Mesangial cell (primary cell): Measurements from ENCODE around the gene ADSL.

DNA sequence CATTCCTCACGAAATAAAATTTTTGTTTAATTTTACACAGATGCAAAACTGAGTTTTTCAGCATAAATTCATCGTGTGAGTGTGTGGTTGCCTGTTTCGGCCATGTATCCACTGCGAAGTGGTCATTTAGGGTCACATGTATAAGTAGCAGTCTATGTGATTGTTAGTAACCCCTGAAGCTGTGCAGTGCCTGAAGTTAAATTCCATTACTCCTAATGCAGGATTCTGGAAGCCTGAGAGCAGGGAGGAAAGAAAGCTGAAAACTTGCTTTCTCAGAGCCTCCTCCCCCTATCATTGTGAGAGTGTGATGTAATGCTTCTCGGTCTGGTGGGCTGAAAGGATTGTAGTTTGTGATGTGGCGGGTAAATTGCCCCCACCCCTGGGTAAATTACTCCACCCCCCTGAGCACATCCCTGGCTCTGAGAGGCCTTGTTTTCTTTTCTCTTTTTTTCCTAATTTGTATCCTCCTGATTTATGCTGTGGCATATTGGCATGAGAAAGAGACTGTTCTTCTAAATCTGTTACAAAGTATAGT, 1.3 kb downstream of the TNRC6B start:
- RAMPAGE, long total RNA = no peak

DNA sequence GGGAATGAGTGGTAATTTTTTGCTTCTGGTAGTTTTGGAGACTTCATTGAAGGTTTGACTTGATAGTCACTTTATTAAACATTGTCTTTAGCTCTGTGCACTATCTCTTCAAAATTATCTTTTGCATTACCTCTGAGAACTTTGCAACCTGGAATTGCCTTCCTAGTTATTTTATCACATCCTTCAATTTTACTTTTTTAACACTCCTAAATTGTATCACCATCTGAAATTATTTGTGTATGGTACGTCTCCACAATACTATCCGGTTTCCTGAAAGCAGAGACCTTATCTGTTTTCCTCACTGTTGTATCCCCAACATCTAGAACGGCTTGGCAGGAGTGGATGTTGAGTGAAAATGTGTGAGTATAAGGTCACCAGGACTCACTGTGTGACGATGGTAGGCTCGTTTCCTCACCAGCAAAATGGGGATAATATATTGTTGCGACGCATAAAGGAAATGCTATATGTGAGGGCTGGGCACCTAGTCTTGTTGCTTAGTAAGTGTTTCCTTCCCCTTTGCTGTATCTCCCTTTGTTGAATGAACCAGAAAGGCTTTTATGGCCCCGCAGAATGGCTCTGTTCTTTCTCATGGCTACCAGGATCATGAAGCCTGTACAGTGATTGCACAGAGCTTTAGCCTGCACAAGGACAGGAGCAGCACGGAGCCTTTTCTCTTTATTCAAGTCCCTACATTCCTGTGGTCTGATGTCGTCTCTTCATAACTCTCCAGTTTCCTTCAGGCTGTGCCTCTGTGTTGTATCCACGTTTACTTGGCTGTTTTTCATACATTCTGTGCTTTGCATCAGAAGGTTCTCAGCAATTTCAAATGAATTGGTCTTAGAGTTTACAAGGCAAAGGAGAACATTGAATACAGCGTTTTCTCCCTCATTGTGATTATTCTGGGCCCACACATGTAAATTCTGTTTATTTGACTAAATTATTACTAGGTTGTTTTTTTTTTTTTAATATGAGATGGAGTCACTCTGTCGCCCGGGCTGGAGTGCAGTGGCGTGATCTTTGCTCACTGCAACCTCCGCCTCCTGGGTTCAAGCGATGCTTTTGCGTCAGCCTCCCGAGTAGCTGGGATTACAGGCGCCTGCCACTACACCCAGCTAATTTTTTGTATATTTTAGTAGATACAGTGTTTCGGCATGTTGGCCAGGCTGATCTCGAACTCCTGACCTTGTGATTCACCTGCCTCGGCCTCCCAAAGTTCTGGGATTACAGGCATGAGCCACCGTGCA, 5.4 kb downstream of the TNRC6B start:
- RAMPAGE, long total RNA = no peak

- RAMPAGE, long total RNA = no peak
Measured at GRCh38 chr22:40185507-40186294, 8.0 kb downstream of the TNRC6B start.

GRCh38 chr22:40194167-40194541, 16.4 kb downstream of the TNRC6B start:
- RAMPAGE, long total RNA = no peak

- RAMPAGE, long total RNA = start-site peak on the minus strand at chr22:40346443-40346461, 17 reads; start-site peak on the plus strand at chr22:40346518-40346551, 667 reads
Measured at GRCh38 chr22:40346145-40347058, at the start of gene ADSL. TSS of gene ADSL (plus strand) at chr22:40346500.

DNA sequence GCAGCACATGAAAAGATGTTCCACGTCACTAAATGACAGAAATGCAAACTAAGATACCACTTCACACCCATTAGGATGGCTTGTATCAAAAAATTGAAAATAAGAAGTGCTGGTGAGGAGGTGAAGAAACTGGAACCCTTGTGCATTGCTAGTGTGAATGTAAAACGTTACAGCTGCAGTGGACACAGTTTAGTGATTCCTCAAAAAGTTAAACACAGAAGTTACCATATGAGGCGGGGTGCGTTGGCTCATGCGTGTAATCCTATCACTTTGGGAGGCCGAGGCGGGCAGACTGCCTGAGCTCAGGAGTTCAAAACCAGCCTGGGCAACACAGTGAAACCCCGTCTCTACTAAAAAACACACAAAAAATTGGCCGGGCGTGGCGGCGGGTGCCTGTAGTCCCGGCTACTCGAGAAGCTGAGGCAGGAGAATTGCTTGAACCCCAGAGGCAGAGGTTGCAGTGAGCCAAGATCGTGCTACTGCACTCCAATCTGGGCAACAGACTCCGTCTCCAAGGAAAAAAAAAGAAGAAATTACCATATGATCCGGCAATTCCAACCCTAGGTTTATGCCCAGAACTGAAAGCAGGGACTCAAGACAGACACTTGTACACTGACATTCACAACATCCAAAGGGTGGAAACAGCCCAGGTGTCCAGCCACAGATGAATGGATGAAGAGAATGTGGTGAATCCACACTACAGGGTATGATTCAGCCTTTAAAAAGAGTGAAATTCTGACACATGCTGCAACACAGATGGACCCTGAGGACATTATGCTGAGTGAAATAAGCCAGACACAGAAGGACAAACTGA, 43.6 kb downstream of the SGSM3 start:
- RAMPAGE, long total RNA = no peak

DNA sequence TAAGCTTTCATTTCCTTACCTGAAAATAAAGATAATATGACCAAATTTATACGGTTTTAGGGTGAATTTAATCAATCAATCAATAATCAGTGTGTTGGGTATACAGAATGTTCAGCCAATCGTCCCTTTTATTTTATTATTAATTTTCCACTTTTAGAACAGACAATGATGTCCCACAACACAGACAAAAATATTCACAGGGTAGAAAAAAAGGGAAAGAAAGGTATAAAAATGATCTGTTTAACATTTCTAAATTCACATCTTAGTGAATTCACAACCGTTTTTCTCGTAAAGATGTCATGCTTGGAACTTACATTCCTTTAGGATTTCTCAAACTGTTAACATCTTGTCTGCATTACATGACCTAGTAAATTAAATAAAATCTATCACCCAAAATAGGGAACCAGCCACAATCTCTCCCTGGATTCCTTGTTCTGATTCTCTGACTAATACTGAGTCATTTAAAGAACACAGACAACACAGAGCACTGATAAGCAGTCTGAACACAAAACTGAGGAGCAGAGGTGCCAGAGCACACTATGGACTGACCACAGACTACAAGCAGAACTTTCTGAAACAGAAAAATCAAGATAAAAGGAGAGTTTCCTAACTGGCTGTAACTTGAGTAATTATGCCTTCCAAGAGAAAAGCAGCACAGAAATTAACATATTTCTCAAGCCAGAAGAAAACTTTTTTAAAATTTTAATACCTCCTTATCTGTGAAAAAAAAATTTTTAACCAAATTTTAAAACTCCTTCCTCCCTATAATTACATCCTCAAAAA, 128.7 kb downstream of the SGSM3 start:
- RAMPAGE, long total RNA = no peak

GRCh38 chr22:40552093-40552344, 84.5 kb downstream of the MRTFA start:
- RAMPAGE, long total RNA = no peak

- RAMPAGE, long total RNA = no peak
Measured at GRCh38 chr22:40651581-40652406, 15.3 kb upstream of the MRTFA start.

- RAMPAGE, long total RNA = no peak
Measured at GRCh38 chr22:40674386-40674742, 4.9 kb upstream of the MCHR1 start.

GRCh38 chr22:40684586-40685235, 5.4 kb downstream of the MCHR1 start:
- RAMPAGE, long total RNA = no peak

- RAMPAGE, long total RNA = no peak
Measured at GRCh38 chr22:40835345-40835716, 16.2 kb upstream of the SLC25A17 start.

DNA sequence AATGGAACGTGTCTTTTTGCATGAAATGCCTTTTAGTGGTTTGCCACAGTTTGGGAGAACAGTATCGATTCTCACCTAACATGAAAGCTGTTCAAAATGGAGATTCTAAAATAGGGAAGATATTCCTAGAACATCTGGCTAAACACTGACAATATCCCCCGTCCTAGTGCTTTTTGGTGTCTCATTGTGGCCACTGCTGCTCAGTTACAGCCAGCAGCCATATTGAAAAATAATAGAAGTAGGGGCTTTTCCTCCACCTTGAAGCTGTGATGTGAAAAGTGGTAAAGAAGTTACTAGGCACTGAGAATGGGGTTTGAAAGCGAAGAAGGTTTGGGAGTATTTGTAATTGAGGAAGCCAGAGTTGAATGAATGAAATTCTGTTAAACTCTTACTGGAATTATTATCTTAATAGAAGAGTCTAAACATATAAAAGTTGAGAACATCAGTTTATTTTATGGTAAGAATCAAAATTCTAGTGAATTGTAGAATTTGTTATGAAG, 1.1 kb downstream of the RBX1 start:
- RAMPAGE, long total RNA = no peak

DNA sequence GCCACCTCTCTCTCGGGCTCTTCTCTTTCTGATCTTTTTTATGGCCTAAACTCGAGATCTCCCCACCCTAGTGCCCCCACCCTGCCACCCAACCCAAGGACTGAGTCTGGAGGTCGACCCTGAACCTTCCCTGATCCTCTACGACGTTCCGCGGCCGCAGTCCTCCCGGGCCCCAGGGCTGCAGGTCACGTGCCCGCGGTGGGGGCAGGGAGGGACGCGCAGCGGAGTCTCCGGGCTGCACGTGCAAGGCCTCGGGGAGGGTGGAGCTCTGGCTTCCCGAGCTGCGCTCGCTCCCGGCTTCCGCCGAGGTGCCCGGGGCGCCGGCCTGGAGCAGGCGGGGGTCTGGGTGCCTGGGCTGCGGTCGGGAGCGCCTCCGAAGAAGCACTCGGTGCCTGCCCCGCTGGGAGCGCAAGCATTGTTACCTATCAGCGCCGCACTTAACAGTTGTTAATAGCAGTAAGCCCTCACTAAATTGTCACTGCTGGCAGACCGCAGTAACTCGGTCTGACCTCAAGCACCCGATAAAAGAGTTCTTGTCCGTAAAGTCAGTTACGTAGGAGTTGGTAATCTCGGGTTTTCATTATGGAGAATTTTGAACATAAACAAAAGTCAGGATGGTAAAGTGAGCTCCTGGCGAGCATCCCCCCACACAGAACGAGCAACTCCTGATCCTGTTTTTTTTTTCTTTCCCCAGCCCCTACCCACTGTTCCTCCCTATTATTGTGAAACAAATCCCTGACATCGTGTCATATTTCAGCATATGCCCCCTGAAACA, 69.8 kb upstream of the EP300 start:
- RAMPAGE, long total RNA = no peak

DNA sequence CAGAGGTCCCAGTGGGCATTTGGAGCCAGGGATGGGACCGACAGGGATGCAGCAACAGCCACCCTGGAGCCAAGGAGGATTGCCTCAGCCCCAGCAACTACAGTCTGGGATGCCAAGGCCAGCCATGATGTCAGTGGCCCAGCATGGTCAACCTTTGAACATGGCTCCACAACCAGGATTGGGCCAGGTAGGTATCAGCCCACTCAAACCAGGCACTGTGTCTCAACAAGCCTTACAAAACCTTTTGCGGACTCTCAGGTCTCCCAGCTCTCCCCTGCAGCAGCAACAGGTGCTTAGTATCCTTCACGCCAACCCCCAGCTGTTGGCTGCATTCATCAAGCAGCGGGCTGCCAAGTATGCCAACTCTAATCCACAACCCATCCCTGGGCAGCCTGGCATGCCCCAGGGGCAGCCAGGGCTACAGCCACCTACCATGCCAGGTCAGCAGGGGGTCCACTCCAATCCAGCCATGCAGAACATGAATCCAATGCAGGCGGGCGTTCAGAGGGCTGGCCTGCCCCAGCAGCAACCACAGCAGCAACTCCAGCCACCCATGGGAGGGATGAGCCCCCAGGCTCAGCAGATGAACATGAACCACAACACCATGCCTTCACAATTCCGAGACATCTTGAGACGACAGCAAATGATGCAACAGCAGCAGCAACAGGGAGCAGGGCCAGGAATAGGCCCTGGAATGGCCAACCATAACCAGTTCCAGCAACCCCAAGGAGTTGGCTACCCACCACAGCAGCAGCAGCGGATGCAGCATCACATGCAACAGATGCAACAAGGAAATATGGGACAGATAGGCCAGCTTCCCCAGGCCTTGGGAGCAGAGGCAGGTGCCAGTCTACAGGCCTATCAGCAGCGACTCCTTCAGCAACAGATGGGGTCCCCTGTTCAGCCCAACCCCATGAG, 27.2 kb upstream of the L3MBTL2 start:
- RAMPAGE, long total RNA = no peak

DNA sequence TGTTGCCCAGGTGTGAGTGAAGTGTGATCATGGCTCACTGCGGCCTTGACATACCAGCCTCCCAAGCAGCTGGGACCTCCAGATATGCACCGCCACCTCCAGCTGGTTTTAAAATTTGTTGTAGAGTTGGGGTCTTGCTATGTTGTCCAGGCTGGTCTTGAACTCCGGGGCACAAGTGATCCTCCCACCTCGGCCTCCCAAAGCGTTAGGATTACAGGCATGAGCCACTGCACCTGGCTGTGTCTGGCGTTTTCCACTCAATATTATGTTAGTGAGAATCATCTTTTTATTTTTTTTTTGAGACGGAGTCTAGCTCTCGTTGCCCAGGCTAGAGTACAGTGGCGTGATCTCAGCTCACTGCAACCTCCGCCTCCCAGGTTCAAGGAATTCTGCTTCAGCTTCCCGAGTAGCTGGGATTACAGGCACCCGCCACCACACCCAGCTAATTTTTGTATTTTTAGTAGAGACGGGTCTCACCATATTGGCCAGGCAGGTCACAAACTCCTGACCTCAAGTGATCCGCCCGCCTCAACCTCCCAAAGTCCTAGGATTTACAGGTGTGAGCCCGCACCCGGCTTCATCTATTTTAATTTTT, 2.1 kb upstream of the CHADL start:
- RAMPAGE, long total RNA = no peak

- RAMPAGE, long total RNA = no peak
Measured at GRCh38 chr22:41344463-41344872, 37.3 kb upstream of the TEF start.

DNA sequence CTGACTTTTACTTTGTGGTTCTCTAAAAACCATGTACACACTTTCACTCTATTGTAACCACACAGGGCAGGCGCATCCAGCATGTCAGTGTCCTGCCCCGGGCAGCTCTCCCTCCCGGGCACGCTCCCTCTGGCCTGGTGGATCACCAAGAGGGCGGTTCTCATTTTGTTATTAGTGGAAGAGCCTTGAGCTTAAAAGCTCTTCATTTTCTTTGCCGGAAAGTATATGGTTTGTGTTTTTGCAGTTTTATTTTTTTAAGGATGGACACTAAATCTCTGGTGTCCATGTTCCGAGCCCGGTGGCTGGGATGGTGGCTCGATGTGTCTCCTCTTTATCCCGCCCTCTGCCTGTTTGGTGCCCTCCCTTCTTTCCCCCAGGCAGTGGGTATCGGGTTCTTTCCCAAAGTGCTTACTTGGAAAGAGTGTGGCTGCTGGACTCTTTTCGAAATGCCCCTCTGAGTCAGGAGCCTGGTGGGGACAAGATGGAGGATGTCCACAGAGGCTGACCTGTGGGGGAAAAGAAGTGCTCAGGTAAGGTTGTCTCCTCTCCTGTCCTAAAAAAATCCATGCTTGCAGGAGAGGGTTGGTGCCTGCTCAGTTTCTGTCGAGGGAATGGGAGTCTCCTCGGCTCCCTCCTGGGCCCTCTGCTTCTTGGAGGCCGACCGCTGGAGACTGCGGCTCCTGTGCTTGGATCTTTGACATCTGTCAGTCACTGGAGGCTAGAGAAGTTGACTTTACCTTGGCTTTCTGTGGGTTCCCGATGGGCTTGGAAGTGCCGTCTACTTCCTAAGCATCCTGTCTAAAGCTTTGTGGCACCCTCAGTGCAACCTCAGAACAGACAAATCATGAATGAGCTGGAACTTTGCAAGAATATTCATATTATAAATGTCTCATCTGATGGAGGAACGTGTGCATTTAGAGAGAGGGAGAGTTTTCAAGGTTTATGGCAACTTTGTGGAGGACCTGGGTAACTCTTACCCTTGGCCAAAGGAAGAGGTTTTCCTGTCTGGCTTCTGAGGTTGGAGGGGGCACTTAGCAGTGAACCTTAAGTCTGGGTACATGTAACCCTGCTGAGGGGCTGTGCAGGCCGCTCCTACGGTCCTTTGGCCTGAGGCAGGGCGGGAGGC, 16.3 kb downstream of the TEF start:
- RAMPAGE, long total RNA = no peak

- RAMPAGE, long total RNA = no peak
Measured at GRCh38 chr22:41432010-41432506, 14.5 kb downstream of the TOB2 start.

DNA sequence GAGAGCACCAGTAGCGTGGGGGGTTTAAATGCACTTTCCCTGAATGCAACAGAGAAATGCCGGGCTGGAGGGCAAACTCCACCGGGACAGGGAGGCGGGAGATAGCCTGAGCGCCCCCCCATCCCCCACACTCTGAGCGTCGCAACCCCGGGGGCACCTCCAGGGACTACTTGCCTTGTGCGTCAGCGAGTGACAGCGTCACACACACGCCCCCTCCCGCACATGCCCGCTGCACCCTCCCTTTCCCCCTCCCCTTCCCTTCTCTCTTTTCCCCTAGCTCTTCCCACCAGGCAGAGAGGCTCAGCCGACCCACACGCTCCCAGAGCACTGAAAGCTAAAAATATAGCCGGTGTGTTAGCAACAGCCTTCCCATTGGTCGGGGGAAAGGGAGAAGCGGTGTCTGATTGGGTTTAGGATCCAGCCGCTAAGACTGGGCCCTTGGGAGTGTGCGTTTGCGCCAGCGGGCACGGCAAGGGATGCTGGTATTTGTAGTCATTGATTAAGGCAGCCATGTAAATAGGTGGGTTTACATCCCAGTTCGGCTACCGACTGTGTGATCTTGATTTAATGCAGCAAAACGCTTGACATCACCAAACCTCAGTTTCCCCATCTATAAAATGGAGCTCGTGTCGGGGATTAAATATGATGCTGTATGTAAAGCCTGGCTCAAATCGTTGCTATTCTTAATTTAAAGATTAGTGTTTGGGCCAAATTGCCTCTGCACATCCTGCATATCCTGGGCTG, 1.8 kb upstream of the TOB2 start:
- RAMPAGE, long total RNA = no peak